Amniotic epithelial cell (primary cell): ENCODE results near the genes THOC5, OSM and INPP5J.

DNA sequence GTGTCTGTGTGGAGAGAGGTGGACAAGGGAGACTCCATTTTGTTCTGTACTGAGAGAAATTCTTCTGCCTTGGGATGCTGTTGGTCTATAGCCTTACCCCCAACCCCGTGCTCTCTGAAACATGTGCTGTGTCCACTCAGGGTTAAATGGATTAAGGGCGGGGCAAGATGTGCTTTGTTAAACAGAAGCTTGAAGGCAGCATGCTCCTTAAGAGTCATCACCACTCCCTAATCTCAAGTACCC lies 794 bp downstream of the THOC5 start:
- RRBS, result no CpG with 5 or more reads among the region's 2 CpGs

DNA sequence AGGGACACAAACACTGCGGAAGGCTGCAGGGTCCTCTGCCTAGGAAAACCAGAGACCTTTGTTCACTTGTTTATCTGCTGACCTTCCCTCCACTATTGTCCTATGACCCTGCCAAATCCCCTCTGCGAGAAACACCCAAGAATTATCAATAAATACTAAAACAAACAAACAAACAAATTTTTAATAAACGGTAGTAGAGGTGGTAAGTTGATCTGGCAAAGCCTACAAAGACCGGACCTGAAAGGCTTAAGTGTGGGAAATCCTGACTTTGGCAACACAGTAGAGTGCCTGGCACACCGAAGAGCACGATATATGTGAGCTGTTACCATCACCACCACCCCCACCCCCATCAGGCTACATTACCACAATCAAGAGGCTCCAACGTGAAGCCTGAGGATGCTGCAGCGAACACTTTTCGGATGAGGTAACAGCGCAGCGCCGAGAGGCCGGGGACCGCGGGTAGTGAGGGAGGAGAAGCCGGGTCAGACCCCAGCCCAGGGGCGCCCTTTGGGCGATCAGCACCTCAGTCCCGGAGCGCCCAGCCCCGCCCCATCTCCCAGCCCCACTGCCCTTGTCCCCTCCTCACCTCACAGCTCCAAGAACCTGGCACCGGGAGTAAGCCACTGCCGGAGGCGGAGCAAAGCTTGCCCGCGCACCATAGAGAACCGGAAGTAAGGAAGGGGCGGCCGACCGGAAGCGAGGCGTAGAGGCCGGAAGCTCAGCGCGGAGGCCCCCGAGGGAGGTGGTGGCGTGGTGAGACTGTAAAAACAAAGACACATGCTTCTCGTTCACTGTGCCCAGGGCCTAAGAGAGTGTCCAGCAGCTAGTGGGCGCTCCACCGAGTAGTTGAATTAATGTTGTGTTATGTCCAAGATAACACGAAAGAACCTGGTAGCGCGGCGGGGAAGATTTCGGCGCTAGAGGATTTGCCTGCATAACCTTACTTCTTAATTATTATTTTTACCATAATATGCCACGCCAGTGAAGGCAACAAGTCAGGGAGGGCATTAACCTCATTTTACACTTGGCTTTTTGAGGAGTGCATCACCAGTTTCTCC lies at the start of gene THOC5:
THOC5 (minus strand) TSS at position 673 of the 1,058 bp plus-strand sequence.
- RRBS, result 5% methylated on average over 7 of the region's 47 CpGs

- RRBS, result no CpG with 5 or more reads among the region's 14 CpGs
Observed at GRCh38 chr22:29700479-29700941, 19.3 kb upstream of the CABP7 start.

DNA sequence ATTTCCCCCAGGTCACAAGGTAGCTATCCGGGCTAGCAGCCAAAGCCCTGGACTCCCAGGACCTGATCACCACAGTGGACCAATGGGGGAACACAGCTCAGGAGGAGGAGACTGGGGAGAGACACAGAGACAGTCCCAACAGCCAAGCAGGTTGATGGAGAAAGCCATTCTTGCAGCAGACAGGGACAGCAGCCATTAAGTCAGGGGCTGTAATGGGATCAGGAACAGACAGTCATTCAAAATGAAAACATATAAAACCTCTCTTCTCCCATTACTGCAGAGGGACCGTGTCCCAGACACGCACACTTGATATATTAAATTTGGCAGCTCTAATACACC lies 16.1 kb downstream of the ZMAT5 start:
- RRBS, result no CpG with 5 or more reads among the region's 3 CpGs

DNA sequence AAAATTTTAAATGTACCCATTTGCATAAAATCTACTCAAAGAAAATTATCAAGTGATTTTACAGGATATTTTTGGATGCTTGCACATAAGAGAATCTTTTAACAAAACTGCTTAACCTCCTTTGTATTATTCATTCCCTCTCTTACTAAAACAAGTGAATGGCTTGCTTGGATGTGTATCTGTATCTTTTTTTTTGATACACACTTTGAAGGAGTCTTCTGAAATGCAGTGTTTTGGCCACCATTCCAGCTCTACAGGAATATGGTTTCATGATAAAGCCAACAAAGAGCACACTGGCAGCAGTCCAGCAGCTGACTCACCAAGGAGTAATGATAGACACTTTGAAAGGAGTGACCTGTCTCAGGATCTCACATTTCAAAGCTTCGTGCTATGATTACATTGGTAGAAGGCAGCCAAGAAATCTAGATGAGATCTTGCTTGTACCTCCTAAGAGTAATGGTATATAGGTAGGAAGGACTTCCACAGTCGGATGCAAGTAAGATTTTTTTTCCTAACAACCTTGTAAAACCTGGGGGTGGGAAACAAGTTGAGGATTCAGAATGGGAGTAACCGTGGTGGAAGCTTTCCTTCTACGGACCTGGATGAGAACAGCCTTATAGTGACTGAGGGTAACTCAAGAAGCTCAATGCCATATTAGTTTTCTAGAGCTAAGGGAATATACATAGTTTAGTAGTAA lies 24.8 kb downstream of the MTMR3 start:
- RRBS, result no CpG with 5 or more reads among the region's 4 CpGs

DNA sequence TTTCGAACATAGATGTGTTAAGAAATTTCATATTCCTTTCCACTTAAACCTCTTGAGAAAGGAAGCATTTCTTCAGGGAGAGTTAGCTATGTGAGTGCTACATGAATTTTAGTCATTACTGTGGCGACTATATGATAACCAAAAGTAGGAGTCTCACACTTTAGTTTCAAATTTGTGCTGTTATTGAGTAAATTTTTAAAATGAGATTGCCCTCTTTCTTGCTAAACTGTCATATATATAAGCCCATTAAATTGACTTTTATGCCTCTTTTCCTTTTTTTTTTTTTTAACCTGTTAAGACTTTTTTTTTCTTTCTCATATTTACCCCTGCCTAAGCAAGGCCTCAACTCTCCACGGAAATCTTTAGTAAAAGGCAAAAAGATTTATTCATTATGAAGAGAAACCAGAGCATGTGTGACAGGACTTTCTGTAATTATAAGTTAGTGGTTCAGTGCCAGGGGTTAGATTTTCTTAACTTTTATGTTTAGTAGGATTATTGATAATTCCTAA lies 27.5 kb downstream of the MTMR3 start:
- RRBS, result no CpG with 5 or more reads among the region's 3 CpGs

- RRBS, result no CpG with 5 or more reads among the region's 23 CpGs
Observed at GRCh38 chr22:30208700-30209496, 37.7 kb downstream of the LIF start.

DNA sequence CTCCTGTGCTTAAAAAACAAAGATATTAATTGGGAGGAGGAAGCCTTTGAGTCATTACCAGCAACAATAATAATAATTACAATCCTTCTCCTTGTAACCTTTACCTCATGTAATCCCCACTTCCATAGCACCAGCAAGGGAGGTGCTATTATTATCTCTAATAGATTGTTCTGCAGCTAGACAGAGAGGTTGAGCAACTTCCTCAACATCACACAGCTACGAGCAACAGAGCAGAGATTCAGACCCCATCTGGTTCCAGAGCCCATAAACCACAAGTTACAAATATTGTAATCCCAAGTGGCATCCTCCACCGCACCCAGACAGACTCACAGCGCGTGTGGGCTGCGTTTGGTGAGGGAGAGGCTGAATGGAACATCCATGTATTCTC lies 33.7 kb downstream of the LIF start:
- RRBS, result no CpG with 5 or more reads among the region's 5 CpGs

DNA sequence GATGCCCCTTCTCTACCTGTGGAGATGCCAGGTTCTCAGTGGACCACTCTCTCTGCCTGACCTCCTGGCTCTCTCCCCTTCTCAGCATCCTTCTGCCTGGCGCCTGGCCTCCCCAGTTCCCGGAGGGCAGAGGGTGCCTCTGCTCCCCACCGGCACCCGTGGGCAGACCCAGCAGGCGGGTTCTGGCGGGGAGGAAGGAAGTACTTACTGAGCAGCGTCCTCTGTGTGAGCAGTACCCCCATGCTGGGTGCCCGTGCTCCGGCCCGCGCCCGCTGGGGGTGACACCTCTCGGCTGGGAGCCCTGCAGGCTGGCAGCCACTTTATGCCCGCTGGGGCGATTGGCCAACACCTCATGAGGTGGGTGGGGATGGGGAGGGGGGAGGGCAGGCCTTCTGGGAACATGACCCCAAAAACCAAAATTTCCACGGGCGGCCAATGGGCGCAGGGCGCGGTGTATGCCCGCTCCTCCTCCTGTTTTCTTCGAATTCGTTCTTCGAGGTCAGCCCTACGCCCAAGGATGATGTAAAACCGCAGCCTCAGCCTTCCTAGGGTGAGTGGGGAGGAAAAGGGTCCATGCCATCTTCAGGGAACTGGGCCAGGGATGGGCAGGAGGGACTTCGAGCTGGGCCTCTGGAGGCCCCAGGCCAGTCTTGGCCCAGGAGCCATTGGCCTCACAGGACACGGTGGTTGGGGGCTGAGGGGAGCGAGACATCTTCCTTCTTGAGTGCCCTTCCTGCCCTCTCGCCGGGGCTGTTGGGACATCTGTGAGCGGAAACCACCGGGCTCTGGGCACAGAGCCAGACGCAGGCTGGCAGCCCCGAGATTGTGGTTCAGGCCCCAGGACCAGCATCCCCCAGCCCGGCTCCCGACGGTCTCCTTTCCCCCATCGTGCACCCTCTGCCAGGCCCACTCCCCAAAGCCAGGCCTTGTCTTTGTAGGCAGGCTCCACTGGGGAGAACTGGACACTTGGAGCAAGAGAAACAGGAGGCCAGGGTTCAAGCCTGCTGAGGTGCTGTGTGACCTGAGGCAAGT lies at the start of gene OSM:
OSM (minus strand) TSS at position 294 of the 1,032 bp plus-strand sequence.
- RRBS, result 76% methylated on average over 3 of the region's 39 CpGs

GRCh38 chr22:30305911-30306293 lies 16.6 kb upstream of the CASTOR1 start:
- RRBS, result no CpG with 5 or more reads among the region's 2 CpGs

DNA sequence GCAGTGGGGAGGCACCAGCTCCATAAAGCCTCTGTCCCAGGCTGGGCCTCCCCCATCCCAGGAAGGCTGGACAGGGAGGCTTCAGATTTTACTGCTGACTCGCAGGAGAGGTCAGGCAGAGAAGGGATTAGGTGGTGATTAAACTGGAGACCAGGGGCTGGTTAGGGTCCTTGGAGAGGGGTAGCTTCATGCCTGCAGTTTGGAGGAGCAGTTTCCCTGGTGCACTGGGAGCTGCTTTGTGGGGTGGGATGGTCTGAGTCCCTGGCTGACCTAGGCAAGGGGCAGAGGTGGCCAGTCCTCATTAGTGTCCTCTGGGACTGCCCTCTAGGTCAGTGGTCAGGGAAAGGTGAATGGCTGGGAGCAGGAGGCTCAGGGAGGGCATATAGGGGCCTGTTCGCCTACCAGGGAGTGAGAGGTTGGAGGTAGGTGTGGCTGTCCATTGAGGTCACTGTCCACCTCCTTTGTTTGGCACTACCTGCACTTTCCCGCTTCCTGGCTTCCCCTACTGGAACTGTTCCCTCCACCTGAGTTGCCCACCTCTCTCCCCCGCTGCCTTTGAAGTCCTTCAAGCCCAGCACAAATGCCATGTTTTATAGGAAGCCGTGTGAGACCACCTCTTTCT lies 1.4 kb downstream of the SEC14L2 start:
- RRBS, result no CpG with 5 or more reads among the region's 5 CpGs

DNA sequence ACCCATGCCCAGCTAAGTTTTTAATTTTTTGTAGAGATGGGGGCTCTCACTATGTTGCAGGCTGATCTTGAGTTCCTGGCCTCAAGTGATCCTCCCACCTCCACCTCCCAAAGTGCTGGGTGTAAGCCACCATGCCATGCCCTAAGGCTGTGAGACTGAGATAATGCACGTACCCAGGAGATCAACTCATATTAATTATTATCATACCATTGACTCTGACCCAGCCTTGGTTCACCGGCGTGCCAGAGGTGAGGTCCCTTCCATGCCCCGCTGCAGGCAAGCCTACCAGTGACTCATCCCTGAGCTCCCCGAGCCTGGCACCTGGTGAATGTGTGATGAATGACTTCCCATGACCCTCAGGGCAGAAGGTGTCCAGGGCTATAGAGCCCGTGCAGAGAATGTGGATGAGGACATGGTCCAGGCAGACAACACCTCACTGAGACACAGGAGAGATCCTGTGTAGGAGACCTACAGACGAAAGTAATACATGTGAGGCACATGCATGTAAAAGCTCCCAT lies 12.1 kb downstream of the GAL3ST1 start:
- RRBS, result no CpG with 5 or more reads among the region's 7 CpGs

DNA sequence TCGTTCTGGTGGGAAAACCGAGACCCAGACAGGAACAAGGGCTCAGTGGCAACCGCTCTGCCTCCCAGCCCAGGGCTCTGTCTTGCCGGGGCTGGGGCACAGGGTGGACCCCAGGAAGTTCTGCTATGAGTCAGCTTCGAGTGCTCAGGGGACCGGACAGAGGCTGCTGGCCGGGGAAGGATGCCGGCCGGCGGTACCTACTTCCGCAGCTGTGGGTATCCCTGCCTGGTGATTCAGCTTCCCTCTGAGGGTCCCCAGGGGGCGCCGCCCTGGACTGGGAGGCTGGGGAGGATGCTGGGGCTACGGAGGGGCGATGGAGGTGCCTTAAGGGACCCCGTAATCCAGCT lies 704 bp upstream of the SLC35E4 start:
- RRBS, result 5% methylated on average over 3 of the region's 16 CpGs

GRCh38 chr22:30667002-30667553 lies 597 bp downstream of the DUSP18 start:
- RRBS, result no CpG with 5 or more reads among the region's 23 CpGs

DNA sequence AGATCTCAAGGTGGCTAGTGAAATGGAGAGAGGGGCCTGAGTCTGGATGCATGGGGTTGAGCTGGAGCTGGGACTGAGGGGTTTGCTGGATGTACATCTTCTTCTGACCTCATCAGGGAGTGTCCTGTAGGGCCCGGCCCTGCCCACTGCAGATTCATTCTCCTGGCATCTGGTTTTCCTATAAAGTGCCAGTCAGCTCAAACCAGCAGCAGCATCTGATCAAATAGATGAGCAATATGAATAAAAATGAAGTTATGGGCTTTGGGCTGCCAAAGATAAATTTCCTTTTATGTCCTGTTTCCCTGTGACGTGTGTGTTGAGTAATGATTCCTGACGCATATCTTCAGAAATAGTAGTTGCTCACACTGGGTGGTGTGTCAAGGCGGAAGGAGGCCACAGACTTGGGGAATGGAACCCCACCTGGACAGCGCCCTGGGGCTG lies 135.3 kb downstream of the OSBP2 start:
- RRBS, result no CpG with 5 or more reads among the region's 5 CpGs

GRCh38 chr22:30946227-30946999 lies 22.2 kb downstream of the MORC2 start:
- RRBS, result no CpG with 5 or more reads among the region's 16 CpGs

DNA sequence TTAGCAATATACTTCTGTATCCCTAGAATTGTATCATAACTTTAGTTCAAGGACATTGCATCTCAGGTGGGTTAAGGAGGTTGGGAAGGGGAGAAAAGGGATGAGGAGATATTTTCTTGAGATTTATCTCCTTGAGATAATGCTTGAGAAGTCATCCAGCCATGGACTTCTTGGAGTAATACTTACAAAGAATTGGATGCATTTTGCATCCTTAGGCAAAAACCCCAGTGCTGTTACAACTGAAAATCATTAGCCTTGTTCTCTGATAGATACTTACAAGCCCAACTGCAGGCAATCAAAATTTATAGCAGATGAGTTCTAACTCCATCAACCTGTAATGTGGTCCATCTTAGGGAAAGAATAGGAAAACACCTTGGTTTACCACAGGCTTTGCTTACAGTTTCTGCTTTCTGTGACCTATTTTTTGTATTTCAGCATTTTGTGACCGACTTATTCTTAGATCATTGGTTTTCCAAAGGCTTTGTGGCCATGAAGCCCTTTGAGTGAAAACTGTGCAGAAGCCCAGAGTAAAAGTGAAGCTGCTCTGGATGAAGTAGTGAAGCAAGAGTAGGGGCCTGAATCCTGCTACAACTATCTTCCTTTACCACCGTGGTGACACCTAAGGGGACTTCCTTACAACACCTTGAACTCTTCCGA lies 6.3 kb upstream of the MORC2 start:
- RRBS, result no CpG with 5 or more reads among the region's 3 CpGs

DNA sequence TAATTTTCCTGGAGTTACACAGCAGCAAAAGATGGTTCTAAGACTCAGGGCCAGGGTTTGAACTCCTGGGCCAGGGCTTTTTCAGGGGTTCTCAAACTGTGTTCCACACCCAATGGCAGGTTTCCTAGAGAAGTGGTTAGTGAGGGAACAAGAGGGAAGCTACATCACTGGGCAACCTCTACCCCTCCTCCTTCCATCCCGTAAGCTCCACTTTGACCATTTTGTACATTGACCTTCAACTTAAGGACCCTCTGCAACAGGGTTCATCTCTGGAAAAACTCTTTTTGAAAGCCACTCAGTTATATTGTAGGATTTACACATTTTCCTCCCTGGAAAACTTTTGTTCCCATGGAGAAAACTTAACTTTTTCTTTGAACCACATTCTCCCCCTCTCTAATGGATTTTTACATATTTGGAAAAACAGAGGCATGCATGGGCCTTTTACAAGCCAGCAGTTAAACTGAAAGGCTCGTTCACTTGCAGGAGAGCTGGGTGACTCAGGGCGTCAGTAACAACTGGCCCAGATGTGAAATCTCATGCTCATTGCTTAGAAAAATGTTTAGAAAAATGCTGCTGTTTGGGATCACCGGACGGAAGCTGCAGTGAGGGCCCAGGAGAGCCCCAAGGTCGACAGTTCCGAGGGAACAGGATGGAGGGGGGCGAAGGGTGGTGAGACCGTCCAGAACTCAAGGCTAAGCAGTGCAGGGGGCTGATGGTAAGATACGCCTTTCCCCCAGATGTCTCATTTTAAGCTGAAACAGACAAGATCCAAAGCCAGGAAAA lies 41.9 kb upstream of the SMTN start:
- RRBS, result no CpG with 5 or more reads among the region's 10 CpGs

GRCh38 chr22:31121978-31123108 lies at the start of gene INPP5J:
TSS of gene INPP5J (plus strand) at chr22:31122966.
- RRBS, result 4% methylated on average over 2 of the region's 11 CpGs

GRCh38 chr22:31231037-31231672 lies 19.1 kb downstream of the LIMK2 start:
- RRBS, result no CpG with 5 or more reads among the region's 1 CpG